Liver (tissue), 9 donors: ENCODE measurements around a stretch of chr10.

DNA sequence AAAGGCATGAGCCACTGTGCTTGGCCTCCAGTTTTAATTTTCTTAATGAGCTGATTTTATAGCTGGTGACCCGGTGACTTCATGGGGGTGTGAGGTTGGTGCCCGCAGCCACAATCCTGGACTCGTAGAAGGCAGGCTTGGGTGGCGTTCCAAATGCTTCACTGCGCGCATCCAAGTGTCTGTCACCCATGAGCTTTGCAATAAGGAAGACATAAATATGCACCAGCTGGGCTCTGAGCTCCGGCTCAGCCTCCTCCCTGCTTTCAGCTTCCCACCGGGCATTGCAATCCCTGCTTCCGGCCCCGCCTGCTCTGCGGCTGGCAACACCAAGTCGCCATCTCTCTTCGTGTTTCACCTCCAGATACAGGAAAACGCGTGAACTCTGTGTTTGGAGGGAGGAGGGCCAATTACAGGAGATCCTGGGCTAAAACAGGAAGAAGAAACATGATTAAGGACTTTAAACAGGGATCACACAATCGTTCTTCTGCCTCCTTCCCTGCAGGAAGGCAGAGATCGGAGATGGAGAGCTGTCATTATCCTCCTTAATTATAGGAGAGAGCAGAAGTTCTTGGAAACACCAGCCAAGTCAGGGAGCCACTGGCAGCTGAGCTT, 134.7 kb downstream of the CAMK1D start:
- PRO-cap, 5 experiments = no peak in any of the 5 experiments
- RAMPAGE, long total RNA, 2 experiments = no peak in any of the 2 experiments
- RRBS = no CpG with 5 or more reads among the region's 17 CpGs

GRCh38 chr10:12501488-12502217, 152.3 kb downstream of the CAMK1D start:
- PRO-cap, 5 experiments = no peak in any of the 5 experiments
- RAMPAGE, long total RNA, 2 experiments = no peak in any of the 2 experiments
- RRBS = no CpG with 5 or more reads among the region's 17 CpGs

DNA sequence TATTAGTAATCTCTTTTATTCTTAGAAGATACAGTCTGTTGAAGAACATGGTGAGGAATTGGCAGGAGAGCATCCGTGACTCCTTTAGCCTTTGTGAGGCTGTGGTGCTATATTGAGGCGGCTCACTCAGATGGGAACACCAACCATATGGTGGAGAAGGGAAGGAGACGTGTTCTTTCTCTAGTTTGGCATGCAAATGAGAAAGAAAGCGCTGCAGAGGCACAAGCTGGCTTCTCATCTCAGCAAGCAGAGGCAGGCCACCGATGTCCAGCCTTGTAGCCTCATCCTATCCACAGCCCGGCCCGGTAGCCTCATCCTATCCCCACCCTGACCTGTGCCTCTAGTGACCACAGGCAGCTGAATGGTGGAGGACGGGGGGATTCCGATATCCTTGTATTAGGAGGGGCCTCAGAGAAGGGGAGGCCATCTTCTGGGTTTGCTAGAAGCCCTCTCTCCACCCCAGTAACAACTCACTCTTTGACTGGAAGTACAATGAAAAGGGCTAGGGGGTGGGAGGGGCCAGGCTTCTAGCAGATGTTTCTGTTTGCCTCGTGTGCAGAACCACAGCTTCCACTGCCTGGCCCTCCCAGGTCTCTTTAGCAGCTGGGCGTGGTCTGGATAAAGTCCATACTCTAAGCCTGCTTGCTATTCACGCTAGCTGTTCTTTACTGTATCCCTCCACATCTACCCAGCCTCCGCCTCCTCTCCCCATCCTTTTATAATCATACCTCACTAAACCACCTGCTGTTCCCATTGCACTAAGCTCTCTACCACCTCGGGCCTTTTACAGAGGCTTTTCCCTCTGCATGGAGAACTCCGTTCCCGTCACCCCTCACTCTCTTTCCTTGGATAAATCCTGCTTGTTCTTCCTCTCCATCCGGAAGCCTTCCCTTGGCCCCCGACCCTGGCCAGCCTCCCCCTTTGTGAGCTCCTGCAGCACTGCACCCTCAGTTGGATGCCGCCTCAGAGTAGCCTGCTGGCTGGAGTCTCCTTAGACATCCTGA, 288.6 kb downstream of the CAMK1D start:
- PRO-cap, 5 experiments = no peak in any of the 5 experiments
- RAMPAGE, long total RNA, 2 experiments = no peak in any of the 2 experiments
- RRBS = no CpG with 5 or more reads among the region's 19 CpGs

DNA sequence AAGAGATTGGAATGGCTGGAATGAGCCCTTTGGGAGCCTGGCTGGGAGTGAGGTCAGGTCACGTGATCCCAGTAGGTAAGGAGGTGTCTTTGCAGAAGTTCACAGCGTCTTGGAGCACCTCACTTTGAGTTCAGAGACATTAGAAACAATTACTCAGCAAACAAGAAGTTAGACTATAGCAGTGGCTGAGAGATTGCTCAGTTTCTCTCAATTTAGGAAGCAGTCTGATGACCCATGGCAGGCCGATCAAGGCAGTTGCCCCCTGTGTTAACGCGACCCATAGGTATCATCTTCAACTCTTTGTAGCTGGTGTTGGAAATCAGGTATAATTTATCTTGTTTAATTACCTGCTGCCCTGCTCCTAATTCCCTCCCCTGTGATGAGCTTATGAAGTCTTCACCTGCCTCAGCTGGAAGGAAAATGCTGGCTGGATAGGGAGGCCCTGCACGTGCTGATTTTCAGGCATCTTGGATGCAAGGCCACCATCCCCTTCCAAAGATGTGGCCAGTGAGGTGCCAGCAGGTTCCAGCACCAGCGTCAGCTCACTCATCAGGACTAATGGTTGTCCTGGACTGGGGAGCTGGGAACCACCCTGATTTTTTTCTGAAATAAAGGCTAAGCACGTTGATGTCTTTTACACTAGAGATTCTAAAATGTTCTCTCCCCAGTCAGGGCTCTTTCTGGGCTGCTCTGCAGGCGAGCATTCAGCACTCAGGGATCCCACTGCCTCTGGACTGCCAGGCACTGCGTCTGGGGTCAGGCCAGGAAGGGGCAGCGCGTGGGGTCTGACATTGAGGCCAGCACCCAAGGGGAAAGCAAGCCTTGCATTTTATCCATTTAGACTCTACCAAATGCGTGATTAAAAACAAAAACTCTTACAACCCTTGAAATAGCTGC, 103.8 kb downstream of the CCDC3 start:
- PRO-cap, 5 experiments = no peak in any of the 5 experiments
- RAMPAGE, long total RNA, 2 experiments = no peak in any of the 2 experiments
- RRBS = no CpG with 5 or more reads among the region's 13 CpGs

DNA sequence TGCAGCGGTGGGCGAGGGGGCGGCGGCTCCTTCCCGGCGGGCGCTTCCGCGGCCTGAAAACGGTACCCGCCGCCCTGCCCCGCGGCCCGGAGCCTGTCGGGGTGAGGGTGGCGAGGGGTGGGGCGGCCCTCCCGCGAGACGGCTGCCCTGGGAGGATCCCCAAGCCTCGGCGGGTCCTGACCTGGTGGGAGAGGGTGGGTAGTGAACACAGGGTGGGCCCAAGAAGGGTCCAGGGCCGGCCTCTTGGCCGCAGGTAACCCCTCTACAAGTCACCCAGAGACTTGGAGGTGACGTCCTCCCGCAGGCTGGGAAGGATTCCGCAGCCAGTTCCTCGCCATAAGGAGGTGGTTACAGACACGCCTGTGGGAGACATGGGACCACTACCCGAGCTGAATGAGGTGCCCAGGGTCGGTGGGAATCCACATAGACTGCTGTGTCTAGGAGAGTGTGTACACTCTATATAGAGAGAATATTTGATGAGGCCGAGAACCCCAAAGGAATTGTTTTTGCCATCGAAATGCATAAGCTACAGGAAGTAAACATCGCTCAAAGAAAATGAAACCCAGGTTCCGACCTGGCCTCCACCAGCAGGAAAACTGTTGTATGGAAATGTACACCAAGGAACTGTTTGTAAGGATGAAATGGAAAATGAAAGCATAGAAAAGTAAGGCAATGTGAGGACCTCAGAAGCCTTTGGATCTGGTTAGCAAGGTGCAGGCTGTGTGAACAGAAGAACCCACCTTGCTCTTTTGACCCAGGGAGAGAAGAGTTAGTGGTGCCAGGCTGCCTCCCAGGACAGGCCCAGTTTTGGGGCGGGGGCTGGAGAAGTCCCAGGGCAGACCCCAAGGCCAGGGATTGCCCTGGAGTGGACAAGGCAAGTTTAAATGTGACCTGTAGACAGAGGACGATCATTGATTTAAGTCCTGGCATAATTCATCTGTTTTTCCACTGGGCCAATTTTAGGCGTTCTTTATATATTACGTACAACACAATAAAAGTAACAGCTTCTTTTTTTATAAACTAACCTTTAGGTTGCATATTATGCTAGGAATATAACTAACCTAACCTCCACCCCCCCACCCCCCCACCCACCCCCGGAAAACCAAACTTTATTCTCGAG, 719 bp downstream of the OPTN start:
- PRO-cap, 5 experiments = peak in 3 of 5 experiments; most common plus-strand start position 686 of the sequence (in 3); most common minus-strand start position 598 of the sequence (in 2)
- RAMPAGE, long total RNA, 2 experiments = no peak in any of the 2 experiments
- RRBS = 3% methylated on average over 15 of the region's 42 CpGs

DNA sequence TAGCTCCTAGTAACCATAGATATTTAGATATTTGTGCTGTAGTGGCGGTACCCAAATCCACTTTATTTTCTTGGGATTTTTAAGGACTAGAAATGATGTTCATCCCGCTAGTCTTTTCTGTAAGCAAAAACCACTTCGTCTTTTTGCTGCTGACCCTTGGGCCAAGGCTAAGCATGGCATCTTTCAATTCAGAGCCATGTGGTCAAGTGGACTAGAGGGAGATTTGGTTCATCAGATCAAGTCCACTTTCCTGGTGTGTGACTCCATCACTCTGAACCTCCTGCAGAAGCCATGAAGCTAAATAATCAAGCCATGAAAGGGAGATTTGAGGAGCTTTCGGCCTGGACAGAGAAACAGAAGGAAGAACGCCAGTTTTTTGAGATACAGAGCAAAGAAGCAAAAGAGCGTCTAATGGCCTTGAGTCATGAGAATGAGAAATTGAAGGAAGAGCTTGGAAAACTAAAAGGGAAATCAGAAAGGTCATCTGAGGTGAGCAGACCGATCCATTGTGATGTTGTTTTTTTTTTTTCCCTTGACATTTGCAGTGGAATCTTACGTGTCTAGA, 10.1 kb downstream of the OPTN start:
- PRO-cap, 5 experiments = no peak in any of the 5 experiments
- RAMPAGE, long total RNA, 2 experiments = no peak in any of the 2 experiments
- RRBS = no CpG with 5 or more reads among the region's 8 CpGs

GRCh38 chr10:13492544-13493050, 36.2 kb downstream of the BEND7 start:
- PRO-cap, 5 experiments = no peak in any of the 5 experiments
- RAMPAGE, long total RNA, 2 experiments = no peak in any of the 2 experiments
- RRBS = no CpG with 5 or more reads among the region's 14 CpGs

GRCh38 chr10:13654819-13655435, 68.2 kb downstream of the PRPF18 start:
- PRO-cap, 5 experiments = no peak in any of the 5 experiments
- RAMPAGE, long total RNA, 2 experiments = no peak in any of the 2 experiments
- RRBS = no CpG with 5 or more reads among the region's 6 CpGs

GRCh38 chr10:13705771-13706378, 119.1 kb downstream of the PRPF18 start:
- PRO-cap, 5 experiments = no peak in any of the 5 experiments
- RAMPAGE, long total RNA, 2 experiments = no peak in any of the 2 experiments
- RRBS = no CpG with 5 or more reads among the region's 8 CpGs

DNA sequence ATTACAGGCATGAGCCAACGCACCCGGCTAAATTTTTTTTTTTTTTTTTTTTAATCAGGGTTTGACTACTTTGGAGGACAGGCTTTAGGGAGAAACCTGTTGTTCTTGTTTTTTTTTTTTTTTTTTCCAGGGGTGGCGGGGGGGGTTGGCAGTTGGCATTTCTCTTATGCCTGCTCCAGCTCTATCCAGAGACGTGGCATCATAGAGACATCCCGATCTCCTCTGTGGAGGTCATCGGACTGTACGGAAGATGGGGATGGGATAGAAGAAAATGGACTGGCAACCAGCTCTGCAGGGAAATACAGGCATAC, 130.8 kb downstream of the PRPF18 start:
- PRO-cap, 5 experiments = no peak in any of the 5 experiments
- RAMPAGE, long total RNA, 2 experiments = no peak in any of the 2 experiments
- RRBS = no CpG with 5 or more reads among the region's 7 CpGs

GRCh38 chr10:13765585-13766187, 178.9 kb downstream of the PRPF18 start:
- PRO-cap, 5 experiments = peak in 4 of 5 experiments; most common plus-strand start chr10:13766060 (in 1); most common minus-strand start chr10:13765872 (in 3)
- RAMPAGE, long total RNA, 2 experiments = no peak in any of the 2 experiments
- RRBS = no CpG with 5 or more reads among the region's 19 CpGs

- PRO-cap, 5 experiments = no peak in any of the 5 experiments
- RAMPAGE, long total RNA, 2 experiments = no peak in any of the 2 experiments
- RRBS = no CpG with 5 or more reads among the region's 14 CpGs
Measured at GRCh38 chr10:13990200-13990888, 340.4 kb downstream of the FRMD4A start.

DNA sequence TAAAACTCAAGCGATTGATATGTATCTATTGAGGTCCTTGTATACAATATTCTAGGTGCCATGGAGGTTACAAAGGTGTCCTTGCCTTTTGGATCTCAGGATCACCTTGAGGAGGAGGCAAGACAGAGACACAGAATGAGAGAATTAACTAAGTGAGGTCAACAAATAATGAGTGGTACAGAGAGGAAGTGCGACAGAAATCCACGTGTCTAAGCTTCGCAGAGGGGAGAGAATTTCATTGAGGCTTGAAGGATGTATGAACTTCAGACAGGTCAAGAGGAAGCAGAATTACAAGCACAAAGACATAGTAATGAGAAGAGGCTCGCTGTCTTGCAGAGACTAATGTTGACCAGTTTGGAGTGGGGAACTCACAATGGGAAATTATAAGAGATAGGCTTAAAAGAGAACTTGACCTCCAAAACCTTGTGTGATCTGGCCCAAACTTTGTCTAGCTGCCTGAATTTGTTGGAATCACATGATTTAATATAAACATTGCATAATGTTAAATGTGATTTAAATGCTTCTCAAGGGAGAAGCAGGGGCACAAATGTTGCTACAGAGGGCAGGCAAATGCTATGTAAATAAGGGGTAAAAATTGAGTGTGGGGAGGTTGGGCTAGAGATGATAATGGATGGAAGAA, 308.6 kb downstream of the FRMD4A start:
- PRO-cap, 5 experiments = no peak in any of the 5 experiments
- RAMPAGE, long total RNA, 2 experiments = no peak in any of the 2 experiments
- RRBS = no CpG with 5 or more reads among the region's 5 CpGs

- PRO-cap, 5 experiments = no peak in any of the 5 experiments
- RAMPAGE, long total RNA, 2 experiments = no peak in any of the 2 experiments
- RRBS = no CpG with 5 or more reads among the region's 11 CpGs
Measured at GRCh38 chr10:14548483-14548896, 217.8 kb upstream of the FRMD4A start.

DNA sequence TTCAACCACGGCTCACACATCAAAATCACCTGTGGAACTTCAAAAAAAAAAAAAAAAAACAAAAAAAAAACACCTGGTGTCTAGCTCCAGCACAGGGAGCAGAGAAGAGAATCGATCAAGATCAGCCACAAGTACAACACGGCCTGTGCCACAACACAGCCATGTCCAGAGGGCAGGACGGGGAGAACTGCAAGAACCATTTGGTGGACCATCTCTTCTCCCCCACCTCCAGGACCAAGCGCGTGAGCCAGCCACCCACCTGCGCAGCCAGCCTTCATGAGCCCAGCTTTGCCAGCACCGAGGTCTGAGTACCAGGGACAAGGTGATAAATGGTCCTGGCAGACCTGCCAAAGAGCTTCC, 215.7 kb downstream of the FAM107B start:
- PRO-cap, 5 experiments = no peak in any of the 5 experiments
- RAMPAGE, long total RNA, 2 experiments = no peak in any of the 2 experiments
- RRBS = no CpG with 5 or more reads among the region's 8 CpGs

GRCh38 chr10:14570616-14571490, 203.8 kb downstream of the FAM107B start:
- PRO-cap, 5 experiments = no peak in any of the 5 experiments
- RAMPAGE, long total RNA, 2 experiments = no peak in any of the 2 experiments
- RRBS = no CpG with 5 or more reads among the region's 3 CpGs

GRCh38 chr10:14583208-14583995, 191.3 kb downstream of the FAM107B start:
- PRO-cap, 5 experiments = no peak in any of the 5 experiments
- RAMPAGE, long total RNA, 2 experiments = no peak in any of the 2 experiments
- RRBS = no CpG with 5 or more reads among the region's 20 CpGs

DNA sequence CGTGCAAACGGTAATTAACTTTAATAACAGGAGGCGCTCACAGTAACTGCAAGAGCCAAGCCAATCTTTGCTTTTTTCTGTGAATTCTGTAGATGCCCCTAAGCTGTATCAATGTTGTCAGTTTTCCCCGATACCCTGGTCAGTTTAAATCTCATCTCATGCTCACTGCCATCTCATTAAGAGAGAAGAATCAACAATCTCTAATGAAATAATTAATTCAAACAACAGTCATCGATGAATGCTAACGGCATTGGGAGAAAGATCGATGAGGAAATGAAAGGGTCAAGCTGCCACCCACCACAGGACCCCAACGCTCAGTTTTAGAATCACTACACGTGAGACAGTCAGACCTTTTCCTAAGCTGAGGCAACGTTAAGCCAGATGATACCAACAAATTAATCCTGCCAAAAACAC, 183.3 kb downstream of the FAM107B start:
- PRO-cap, 5 experiments = no peak in any of the 5 experiments
- RAMPAGE, long total RNA, 2 experiments = no peak in any of the 2 experiments
- RRBS = no CpG with 5 or more reads among the region's 10 CpGs

- PRO-cap, 5 experiments = no peak in any of the 5 experiments
- RAMPAGE, long total RNA, 2 experiments = no peak in any of the 2 experiments
- RRBS = no CpG with 5 or more reads among the region's 7 CpGs
Measured at GRCh38 chr10:14653365-14654184, 121.1 kb downstream of the FAM107B start.

- PRO-cap, 5 experiments = peak in 1 of 5 experiments; most common plus-strand start chr10:14748675 (in 1)
- RAMPAGE, long total RNA, 2 experiments = no peak in any of the 2 experiments
- RRBS = no CpG with 5 or more reads among the region's 2 CpGs
Measured at GRCh38 chr10:14748474-14748773, 26.3 kb downstream of the FAM107B start.